Epidermal melanocyte (primary cell): ENCODE data around the gene HHIPL1.

GRCh38 chr14:96663557-96663847, 133.7 kb upstream of the VRK1 start:
- RRBS = no CpG with 5 or more reads among the region's 10 CpGs

DNA sequence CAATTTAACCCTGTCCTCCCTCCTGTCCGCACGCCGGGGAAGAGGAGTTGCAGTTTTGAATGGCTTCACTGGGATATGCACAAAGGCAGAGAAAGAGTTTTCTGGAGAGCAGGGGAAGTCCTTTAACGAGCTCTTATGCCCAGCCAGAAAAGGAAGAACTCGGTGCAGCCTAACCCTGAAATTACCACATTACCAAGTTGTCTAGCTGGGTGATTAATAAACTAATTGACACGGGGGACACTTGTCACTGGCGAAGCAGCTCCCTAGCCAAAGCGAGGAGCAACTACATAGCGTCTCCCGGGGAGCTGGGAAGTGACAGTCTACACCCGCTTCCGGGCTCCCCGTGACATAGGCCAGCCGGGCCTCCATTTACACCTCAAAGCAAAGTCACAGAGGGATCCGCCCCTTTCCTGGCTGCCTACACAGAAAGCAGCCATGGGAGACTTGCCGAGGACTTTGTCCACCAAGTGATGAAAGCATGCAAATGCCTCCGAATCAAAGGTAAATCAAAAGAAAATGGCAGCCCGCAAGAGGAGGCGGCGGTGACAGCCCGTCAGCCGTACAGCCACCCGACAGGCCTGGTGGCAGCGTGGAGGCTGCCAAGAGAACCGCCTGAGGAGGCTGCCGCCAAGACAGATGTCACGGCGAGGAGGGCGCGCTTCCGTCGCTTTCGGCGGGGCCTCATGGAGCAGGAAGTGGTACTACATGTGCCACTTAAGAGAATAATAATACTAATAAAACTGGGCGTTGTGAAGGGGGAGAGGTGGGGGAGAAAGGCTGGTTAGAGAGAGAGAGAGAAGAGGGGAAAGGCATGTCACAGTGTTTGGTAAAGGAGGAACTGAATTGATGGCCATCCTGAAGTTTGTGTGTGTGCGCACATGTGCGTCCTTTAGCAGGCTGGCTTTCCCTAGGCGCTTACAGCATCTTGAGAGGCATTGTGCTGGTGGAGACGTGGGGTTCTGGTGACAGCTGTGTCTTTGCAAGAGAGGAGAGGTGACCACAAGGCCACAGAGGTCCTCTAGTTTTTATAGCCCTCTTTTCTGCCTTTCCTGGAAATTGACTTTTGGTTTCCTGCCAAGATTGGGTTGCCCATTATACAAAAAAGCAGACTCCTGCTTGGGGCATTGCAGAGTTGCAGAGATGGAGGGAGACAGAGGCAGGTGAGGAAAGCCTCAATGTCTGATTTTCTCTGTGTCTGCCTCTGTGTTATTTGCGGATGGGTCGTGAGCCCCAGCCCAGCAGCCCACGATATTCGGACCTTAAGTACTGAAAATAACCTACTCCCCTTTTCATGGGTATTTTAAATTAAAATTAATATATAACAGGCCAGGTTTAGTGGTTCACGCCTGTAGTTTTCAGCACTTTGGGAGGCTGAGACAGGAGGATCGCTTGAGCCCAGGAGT, 661.7 kb downstream of the VRK1 start:
- RRBS = 6% methylated on average over 3 of the region's 45 CpGs

DNA sequence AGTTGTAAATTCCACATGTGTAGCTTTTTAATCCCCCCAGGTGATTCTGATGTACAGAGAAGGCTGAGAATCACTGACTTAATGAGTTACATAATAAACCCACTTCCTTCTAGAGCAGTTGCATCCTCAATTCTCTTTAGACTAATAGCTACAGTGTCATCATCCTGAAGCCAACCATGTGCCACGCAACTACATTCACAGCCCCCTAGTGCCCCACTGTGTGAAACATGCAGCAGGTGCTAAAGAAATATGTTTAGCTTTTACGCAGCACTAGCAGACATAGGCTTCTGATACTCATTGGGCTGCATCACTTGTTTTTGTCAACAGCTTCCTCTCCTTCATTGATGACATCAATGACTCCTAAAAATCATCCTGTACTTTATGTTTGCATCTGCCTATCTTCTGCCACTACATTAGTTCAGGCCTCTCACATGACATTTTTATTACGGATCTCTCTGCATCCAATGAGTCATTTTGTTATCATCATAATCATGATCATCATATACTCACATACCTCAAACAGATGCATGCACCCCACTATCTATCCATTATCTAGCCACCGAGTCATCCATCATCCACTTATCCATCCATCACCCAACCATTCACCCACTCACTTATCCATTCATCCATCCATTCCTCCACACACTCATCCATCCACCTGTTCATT, 1168.1 kb downstream of the BCL11B start:
- RRBS = no CpG with 5 or more reads among the region's 4 CpGs

DNA sequence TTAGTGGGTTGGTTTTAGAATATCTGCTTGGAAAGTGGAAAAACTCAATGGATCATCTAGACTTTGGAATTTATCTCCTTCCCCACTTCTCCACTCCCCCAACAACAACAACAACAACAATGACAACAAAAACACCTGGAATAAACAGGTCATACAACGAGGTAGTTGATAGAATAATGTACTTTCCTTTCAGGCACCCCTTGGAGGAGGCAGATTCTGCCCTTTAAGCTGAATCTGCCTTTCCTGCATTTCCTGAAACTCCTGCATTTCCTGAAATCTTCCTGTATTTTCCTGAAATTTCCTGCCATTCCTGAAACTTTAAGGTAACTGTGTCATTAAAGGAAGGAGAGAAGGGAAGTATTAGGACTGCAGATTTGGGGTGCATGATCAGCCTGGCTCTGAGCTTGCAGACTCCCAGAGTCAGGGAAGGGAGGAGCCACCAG, 998.8 kb downstream of the BCL11B start:
- RRBS = no CpG with 5 or more reads among the region's 1 CpG

DNA sequence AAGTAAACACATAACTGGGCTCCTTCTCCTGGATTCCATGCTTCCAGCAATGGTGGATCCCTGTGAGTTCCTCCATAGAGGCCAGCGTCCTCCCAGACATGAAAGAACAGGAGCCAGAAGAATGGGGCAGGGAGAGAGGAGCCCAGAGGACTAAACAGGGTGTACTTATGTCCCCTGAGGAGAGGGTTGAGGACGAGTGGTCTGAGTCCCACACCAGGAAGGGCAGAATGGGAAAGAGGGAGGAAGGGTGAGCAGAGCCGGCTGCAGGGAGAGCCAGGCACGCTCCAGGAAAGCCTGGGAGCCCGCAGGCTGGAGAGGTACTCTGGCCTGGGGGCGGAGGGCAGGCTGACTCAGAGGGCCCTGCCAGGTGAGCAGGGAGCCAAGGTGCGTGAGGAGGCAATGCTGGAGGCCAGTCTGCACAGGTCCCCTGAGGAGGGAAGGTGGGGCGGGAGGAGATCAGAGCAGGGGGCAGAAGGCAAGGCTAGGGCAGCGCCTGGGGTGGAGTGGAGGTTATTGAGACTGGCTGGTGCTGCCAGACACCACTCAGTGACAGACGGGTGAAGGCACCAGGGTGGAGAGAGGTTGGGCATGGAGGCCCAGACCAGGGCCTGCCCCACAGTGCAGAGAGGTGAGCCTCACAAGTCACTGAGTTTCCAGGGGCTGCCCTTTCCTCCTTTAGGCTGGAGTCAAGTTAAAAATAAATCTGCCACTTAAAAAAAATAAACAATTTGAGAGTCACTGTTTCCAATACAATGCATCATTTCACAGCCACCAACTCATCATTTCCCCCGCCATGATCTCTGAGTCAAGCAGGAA, 385.0 kb downstream of the BCL11B start:
- RRBS = no CpG with 5 or more reads among the region's 11 CpGs

GRCh38 chr14:99036565-99037436, 235.2 kb downstream of the BCL11B start:
- RRBS = no CpG with 5 or more reads among the region's 27 CpGs

- RRBS = no CpG with 5 or more reads among the region's 12 CpGs
Measured at GRCh38 chr14:99186831-99187469, 85.0 kb downstream of the BCL11B start.

DNA sequence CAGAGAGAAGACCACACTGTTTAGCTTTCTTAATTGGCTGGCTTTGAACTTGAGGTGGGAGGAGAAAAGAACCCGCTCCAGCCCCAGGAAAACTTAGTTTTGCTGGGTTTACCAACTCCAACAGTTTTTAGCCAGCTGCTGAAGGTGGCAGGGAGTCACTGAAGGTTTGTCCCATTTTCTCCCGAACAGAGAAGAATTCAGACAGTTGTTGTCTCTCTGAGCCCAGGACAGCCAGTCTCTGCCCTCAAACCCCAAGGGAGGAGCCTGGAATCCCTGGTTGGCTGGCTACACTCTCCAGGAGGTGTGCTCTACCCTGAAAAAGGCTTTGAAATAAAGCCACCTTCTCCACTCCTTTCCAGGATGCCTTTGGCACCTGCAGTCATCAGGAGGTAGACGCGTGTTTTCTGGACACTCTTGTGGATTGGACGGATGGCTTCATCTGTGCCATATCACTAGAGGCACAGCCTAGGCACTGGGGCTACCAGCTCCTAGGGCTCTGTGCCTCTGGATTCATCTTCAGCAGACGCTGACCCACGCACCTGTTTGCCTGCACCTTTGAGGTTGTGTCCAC, 24.6 kb downstream of the BCL11B start:
- RRBS = no CpG with 5 or more reads among the region's 7 CpGs

DNA sequence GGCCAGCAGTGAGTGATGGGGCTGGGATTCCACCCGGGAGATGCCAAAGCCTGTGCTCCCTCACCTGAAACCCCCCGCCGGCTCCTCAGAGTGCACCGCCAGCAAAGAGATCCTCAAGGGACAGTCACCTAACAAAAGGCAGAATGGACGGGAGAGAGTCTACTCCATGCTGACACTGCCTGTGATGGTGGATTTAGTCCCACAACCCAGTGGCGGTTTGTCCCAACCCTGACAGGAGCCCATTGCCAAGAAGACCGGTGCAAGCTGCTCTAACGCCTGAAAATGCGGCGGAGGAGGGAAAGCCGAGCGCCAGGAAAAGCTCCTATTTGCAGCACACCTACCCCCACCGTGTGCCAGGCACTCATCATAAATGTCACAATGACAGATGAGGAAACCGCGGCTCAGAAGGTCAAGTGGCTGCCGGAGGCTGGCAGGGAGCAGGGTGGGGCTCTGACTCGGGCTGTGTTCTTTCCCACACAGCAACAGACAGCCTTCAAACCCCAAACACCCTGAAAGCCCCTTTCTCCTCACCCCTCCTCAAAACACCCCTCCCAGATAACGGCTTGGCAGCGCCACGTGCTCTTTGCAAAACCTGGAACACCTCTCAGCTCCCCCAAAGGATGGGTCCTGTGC, 18.7 kb downstream of the BCL11B start:
- RRBS = no CpG with 5 or more reads among the region's 20 CpGs

DNA sequence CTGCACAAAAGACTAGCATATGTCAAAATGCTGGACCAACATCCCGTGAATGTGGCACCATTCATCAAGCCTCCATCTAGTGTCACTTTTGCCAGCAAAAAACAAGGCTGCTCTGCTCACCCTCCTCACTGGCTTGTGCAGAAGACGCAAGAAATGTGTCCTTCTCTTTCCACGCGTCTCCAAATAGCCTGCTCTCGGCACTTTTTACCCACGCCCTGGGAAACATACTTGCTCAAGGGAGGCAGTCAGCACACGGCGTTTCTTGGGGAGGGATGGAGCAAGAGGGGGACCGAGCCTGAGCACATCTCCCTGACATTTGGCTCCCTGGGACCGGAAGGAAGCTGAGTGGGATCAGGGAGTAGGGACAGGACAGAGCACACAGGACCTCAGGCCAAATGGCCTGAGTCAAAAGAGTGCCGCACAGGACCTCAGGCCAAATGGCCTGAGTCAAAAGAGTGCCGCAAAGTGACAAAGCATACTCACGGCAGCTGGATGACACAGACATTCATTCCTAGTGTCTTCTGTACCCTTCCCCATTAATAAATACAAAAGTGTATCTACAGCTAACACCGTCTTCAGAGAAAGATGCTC, 7.2 kb downstream of the BCL11B start:
- RRBS = no CpG with 5 or more reads among the region's 14 CpGs

GRCh38 chr14:99267981-99268625, 3.9 kb downstream of the BCL11B start:
- RRBS = no CpG with 5 or more reads among the region's 11 CpGs

DNA sequence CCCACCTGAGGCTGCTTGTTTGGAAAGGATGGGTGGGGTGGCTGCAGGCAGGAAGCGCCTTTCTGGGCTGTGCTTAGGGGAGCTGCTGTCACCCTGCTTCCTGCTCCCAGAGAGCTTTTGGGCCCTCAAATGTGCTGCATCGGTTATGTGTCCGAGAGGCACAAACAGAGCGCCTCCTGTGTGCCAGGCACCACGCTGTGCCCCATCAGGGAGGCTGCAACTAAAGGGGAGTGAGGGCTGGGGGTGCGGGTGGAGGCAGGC, 44.2 kb downstream of the CCNK start:
- RRBS = no CpG with 5 or more reads among the region's 6 CpGs

DNA sequence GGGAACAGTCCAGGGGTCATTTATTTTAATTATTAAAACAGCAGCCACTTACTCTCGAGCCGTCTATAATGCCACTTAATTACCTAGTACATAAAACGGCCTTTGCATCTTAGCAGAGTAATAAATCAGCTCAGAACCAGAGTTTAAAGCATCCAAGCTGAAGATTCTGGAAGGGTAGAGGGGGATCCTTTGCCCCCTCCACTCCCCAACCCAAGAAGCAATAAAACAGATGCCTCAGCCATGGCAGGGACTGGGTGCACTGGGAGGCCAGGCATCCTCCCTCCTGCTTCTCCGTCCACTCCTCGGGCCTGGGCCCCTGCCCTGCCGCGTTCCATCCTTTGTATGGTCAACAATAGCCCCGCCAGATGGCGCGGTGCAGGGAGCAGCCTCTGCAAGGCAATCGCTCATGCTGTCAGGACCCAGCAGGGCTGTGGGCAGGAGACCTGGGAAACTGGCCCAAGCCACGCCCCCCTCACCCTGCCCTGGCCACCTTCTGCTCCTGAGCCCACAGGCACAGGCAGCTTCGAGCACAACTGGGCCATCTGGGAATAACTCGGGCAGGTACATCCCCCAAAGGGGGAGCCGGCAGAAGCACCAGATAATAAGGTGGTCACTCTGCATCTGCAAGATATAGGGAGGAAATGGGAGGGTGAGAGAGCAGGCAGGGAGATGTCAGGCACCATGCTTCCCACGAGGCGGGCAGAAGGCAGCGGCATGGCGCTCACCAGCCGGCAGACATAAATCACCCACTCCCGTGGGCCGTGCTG, 40.9 kb downstream of the CCDC85C start:
- RRBS = no CpG with 5 or more reads among the region's 22 CpGs

DNA sequence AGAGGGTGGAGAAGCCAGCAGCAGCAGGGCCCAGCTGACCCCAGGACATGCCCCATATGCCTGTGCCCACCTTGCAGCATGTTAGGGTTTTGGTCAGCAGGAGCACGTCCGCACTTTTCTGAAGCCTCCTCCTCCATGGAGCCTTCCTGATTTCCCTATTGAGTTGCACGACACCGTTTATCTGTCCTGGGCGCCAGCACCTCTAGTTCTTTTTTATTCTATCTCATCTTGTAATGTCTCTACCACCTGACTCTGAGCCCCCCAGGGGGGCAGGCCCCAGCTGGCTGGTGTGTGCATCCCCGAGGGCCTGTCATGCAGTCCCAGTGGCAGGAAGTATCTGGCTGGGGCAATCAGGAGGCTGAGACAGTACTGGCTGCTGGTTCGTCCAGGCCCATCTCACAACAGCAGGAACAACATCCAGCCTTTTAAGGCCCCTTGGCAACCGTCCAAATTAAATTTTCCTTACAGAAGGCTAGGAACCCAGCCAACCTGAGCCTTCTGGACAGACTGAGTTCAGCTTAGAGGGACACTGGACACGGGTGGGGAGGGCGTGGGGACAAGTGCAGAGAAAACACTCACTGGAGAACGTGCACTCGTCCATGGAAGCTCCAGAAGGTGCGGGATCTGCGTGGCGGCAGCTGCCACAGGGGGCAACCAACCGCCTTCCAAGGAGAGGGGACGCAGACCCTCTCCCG, 39.5 kb downstream of the CCDC85C start:
- RRBS = 78% methylated on average over 1 of the region's 18 CpGs

DNA sequence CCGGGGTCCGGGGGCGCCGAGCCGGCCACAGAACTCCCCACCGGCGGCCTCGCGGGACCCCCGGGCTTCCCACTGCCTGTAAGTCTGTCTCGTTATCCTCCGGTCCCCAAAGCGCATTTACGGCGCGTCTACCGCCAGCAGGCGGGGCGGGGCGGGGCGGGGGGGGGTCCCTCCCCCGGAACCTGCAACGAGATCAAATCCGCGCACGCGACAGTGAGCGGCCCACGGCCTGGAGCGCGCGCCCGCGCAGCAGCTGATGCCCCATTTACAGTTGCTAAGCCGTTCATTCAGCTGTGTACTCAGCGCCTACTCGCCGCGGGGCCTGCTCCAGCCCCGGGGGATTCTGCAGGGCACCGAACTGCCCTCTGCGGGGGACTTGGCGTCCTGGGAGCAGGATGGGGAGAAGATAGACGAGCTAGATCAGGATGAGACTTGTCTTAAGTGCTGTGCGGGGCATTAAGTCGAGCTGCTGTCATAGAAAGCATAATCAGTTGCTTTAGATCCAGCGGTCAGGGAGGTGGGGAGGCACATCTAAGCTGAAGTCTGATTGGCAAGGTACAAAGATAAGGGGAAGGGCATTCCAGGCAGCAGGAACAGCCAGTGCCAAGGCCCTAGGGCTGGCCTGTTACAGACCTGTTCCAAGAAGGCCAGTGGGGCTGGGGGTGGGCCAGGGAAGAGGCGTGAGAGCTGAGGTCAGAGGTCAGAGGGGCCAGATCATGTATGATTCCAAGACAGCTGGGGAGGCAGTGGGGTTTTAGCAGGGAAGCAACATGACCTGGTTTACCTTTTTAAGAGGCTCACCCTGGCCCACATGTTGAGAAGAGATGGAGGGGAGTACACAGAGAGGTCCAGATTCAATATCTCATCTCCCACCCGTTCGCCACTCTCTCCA, 1.5 kb upstream of the CCDC85C start:
- RRBS = 2% methylated on average over 7 of the region's 50 CpGs

- RRBS = 4% methylated on average over 24 of the region's 98 CpGs
Measured at GRCh38 chr14:99644390-99645527, at the start of gene HHIPL1. HHIPL1 (plus strand) TSS chr14:99645129.

- RRBS = no CpG with 5 or more reads among the region's 9 CpGs
Measured at GRCh38 chr14:99671693-99672280, 12.3 kb upstream of the CYP46A1 start.

GRCh38 chr14:99729953-99730481, 45.9 kb downstream of the CYP46A1 start:
- RRBS = 3% methylated on average over 30 of the region's 48 CpGs

GRCh38 chr14:99737428-99738189, 53.5 kb downstream of the CYP46A1 start:
- RRBS = 63% methylated on average over 5 of the region's 34 CpGs